ENCODE measurements around a stretch of chr17.

DNA sequence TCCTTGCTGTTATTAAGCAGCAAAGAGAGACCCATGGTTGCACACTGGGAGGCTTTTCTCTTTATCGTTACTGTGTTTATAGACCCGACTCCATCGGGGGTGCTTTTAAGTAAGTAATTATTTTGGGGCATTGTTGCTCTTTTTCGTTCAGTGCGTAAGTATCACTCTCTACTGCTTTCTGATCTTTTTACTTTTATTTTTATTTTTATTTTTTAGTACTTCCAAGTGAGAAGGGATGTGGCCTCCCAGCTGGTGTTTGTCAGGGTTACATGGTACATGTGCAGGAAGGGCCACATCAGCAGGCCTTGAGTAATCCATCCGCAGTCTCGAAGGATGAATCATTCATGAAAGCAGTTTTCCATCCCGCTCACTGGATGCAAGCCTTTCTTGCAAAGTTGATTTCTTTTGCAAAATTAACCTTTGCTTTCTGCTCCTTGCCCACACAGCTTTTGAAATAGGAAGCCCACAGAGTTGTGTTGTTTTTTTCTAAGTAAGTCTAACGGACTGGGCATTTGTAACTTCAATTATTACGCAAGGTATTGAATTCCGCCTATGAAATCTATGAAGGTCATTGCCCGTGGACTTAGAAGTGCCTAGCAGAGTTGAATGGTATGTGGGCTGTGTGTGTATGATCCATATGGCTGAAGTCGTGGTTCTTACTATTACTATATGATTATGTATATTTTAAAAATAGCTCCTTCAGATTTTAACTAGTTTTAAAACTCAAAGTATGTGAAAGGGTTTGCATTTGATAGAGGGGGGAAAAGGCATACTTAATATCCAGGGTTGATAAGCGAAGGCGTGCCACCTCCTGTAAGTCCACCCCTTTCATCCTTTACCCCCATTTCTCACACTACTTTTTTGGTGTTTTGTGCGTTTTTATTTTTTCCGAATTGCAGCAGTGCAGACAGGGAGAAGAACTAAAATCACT lies 157.5 kb downstream of the PRKCA start:
- RRBS, 2 experiments, result no CpG with 5 or more reads among the region's 17 CpGs
CAGE:
- cytosol, long polyA minus RNA, result no peak
- cytosol, long polyA plus RNA, result no peak
- long polyA plus RNA, result no peak
- nucleus, long polyA minus RNA, result no peak
- nucleus, long polyA plus RNA, result no peak

- RRBS, 2 experiments, result no CpG with 5 or more reads among the region's 3 CpGs
CAGE:
- cytosol, long polyA minus RNA, result no peak
- cytosol, long polyA plus RNA, result no peak
- long polyA plus RNA, result no peak
- nucleus, long polyA minus RNA, result no peak
- nucleus, long polyA plus RNA, result no peak
Observed at GRCh38 chr17:66493918-66494379, 191.5 kb downstream of the PRKCA start.

DNA sequence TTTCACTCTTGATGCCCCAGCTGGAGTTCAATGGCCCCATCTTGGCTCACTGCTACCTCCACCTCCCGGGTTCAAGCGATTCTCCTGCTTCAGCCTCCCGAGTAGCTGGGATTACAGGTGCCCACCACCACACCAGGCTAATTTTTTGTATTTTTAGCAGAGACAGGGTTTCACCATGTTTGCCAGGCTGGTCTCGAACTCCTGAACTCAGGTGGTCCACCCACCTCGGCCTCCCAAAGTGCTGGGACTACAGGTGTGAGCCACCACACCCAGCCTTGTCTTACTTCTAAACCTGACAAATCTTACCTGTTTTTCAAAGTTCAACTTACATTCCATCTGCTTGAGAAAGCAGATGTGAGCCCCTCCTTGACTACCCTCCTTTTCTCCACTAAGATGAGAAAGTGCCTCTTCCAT lies 73.1 kb downstream of the HELZ start:
- RRBS, 2 experiments, result no CpG with 5 or more reads among the region's 5 CpGs
CAGE:
- cytosol, long polyA minus RNA, result no peak
- cytosol, long polyA plus RNA, result no peak
- long polyA plus RNA, result no peak
- nucleus, long polyA minus RNA, result no peak
- nucleus, long polyA plus RNA, result no peak

- RRBS, 2 experiments, result no CpG with 5 or more reads among the region's 13 CpGs
CAGE:
- cytosol, long polyA minus RNA, result no peak
- cytosol, long polyA plus RNA, result no peak
- long polyA plus RNA, result no peak
- nucleus, long polyA minus RNA, result no peak
- nucleus, long polyA plus RNA, result no peak
Observed at GRCh38 chr17:67312032-67312650, 54.2 kb downstream of the PSMD12 start.

- RRBS, 2 experiments, result no CpG with 5 or more reads among the region's 6 CpGs
CAGE:
- cytosol, long polyA minus RNA, result no peak
- cytosol, long polyA plus RNA, result no peak
- long polyA plus RNA, result no peak
- nucleus, long polyA minus RNA, result no peak
- nucleus, long polyA plus RNA, result no peak
Observed at GRCh38 chr17:67357073-67357740, 9.2 kb downstream of the PSMD12 start.

GRCh38 chr17:67423695-67424292 lies 46.7 kb downstream of the PITPNC1 start:
- RRBS, 2 experiments, result no CpG with 5 or more reads among the region's 3 CpGs
CAGE:
- cytosol, long polyA minus RNA, result no peak
- cytosol, long polyA plus RNA, result no peak
- long polyA plus RNA, result no peak
- nucleus, long polyA minus RNA, result no peak
- nucleus, long polyA plus RNA, result no peak

- RRBS, 2 experiments, result 46 to 55% methylated on average over 2 of the region's 9 CpGs
CAGE:
- cytosol, long polyA minus RNA, result no peak
- cytosol, long polyA plus RNA, result no peak
- long polyA plus RNA, result no peak
- nucleus, long polyA minus RNA, result no peak
- nucleus, long polyA plus RNA, result no peak
Observed at GRCh38 chr17:67434007-67434548, 57.0 kb downstream of the PITPNC1 start.

GRCh38 chr17:67546237-67547058 lies 169.4 kb downstream of the PITPNC1 start:
- RRBS, 2 experiments, result no CpG with 5 or more reads among the region's 7 CpGs
CAGE:
- cytosol, long polyA minus RNA, result no peak
- cytosol, long polyA plus RNA, result no peak
- long polyA plus RNA, result no peak
- nucleus, long polyA minus RNA, result no peak
- nucleus, long polyA plus RNA, result no peak

- RRBS, 2 experiments, result no CpG with 5 or more reads among the region's 7 CpGs
CAGE:
- cytosol, long polyA minus RNA, result no peak
- cytosol, long polyA plus RNA, result no peak
- long polyA plus RNA, result no peak
- nucleus, long polyA minus RNA, result no peak
- nucleus, long polyA plus RNA, result no peak
Observed at GRCh38 chr17:67606869-67607246, 110.9 kb upstream of the NOL11 start.

GRCh38 chr17:67633571-67634027 lies 84.1 kb upstream of the NOL11 start:
- RRBS, 2 experiments, result no CpG with 5 or more reads among the region's 12 CpGs
CAGE:
- cytosol, long polyA minus RNA, result no peak
- cytosol, long polyA plus RNA, result no peak
- long polyA plus RNA, result no peak
- nucleus, long polyA minus RNA, result no peak
- nucleus, long polyA plus RNA, result no peak

- RRBS, 2 experiments, result no CpG with 5 or more reads among the region's 3 CpGs
CAGE:
- cytosol, long polyA minus RNA, result no peak
- cytosol, long polyA plus RNA, result no peak
- long polyA plus RNA, result no peak
- nucleus, long polyA minus RNA, result no peak
- nucleus, long polyA plus RNA, result no peak
Observed at GRCh38 chr17:67657396-67657622, 60.4 kb upstream of the NOL11 start.

GRCh38 chr17:67824487-67825068 lies 725 bp upstream of the BPTF start:
- RRBS, 2 experiments, result 0% methylated on average over 4 of the region's 25 CpGs; no CpG with 5 or more reads in 1 of the 2 experiments
CAGE:
- cytosol, long polyA minus RNA, result no peak
- cytosol, long polyA plus RNA, result no peak
- long polyA plus RNA, result no peak
- nucleus, long polyA minus RNA, result no peak
- nucleus, long polyA plus RNA, result no peak

DNA sequence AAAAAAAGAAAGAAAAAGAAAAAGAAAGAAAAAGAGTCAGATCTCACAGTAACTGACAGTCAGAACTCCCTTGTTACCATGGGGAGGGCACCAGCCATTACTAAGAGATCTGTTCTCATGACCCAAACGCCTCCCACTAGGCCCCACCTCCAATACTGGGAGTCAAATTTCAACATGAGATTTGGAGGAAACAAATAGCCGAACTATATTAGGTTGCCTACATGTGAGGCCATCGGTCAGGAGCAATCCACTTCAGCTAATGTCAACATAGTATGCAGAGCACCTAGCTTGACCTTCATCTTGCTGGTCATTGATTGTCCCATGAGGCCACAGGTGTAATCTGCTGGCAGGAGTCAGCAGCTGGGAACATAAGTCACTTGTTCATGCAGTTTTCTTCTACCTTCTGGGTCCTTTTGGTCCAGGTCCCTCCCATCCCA lies 6.1 kb upstream of the KPNA2 start:
- RRBS, 2 experiments, result no CpG with 5 or more reads among the region's 3 CpGs
CAGE:
- cytosol, long polyA minus RNA, result no peak
- cytosol, long polyA plus RNA, result no peak
- long polyA plus RNA, result no peak
- nucleus, long polyA minus RNA, result no peak
- nucleus, long polyA plus RNA, result no peak

DNA sequence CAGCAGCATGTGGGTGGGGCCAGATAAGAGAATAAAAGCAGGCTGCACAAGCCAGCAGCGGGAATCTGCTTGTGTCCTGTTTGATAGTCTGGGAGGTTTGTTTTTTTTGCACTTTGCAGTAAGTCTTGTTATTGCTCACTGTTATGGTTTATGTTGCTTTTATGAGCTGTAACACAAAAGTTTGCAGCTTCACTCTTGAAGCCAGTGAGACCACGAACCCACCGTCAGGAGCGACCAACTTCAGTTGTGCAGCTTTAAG lies 46.1 kb downstream of the KPNA2 start:
- RRBS, 2 experiments, result no CpG with 5 or more reads among the region's 4 CpGs
CAGE:
- cytosol, long polyA minus RNA, result no peak
- cytosol, long polyA plus RNA, result no peak
- long polyA plus RNA, result no peak
- nucleus, long polyA minus RNA, result no peak
- nucleus, long polyA plus RNA, result no peak

DNA sequence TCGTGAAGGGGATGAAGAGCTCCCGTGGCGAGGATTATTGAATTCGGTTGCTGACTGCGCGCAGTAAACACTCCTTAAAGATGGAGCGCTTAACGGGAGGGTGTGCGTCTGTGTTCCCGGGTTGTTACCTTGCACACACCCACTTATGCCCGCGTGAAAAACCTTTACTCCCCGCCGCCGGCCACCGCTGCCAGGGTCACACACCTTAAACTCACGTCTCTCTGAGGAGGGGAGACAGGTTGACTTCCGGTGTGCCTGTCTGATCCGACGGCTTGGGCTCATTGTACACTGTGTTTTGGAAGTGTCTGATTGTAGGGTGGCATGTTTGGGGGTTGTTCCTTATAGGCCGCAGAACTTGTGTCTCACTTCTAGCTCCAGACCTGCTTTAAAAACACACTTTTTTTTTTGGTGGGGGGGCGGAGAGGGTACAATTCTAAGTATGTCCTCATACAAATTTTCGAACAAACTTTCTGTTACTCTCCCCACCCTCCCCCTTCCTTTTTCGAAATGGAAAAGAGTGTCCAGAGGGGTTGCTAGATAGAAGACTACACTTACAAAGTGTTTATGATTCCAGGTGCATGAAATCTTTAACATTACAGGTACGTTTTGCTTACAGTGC lies 66.9 kb downstream of the KPNA2 start:
- RRBS, 2 experiments, result 2% methylated on average over 4 of the region's 25 CpGs
CAGE:
- cytosol, long polyA minus RNA, result no peak
- cytosol, long polyA plus RNA, result no peak
- long polyA plus RNA, result no peak
- nucleus, long polyA minus RNA, result no peak
- nucleus, long polyA plus RNA, result no peak

GRCh38 chr17:68182653-68183652 lies 64.9 kb upstream of the AMZ2 start:
- RRBS, 2 experiments, result no CpG with 5 or more reads among the region's 17 CpGs
CAGE:
- cytosol, long polyA minus RNA, result no peak
- cytosol, long polyA plus RNA, result no peak
- long polyA plus RNA, result no peak
- nucleus, long polyA minus RNA, result no peak
- nucleus, long polyA plus RNA, result no peak

DNA sequence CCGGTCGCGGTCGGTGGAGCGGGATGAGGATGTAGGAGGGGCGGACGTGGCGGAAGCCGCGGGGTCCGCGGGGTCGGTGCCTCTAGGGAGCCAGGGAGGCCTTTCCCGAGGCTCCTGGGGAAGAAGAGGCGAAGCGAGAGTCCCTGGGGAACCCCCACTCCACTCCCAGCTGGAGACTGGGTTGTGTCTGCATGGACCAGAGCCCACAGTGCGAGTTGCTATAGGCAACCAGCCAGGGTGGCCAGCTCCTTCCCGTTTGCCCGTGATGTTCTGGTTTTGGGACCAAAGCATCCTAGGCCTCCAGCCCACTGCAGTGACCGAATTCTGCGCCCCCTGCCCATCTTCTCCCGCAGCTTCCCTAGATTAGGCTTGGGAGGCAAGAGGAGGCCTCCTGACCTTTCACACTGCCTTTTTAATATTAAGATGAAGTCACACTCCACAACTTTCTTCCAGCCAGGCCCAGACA lies 377 bp downstream of the AMZ2 start:
- RRBS, 2 experiments, result no CpG with 5 or more reads among the region's 22 CpGs
CAGE:
- cytosol, long polyA minus RNA, result no peak
- cytosol, long polyA plus RNA, result no peak
- long polyA plus RNA, result no peak
- nucleus, long polyA minus RNA, result no peak
- nucleus, long polyA plus RNA, result no peak

GRCh38 chr17:68399008-68399428 lies 58.3 kb downstream of the WIPI1 start:
- RRBS, 2 experiments, result no CpG with 5 or more reads among the region's 9 CpGs
CAGE:
- cytosol, long polyA minus RNA, result no peak
- cytosol, long polyA plus RNA, result no peak
- long polyA plus RNA, result no peak
- nucleus, long polyA minus RNA, result no peak
- nucleus, long polyA plus RNA, result no peak

GRCh38 chr17:68399731-68400297 lies 57.5 kb downstream of the WIPI1 start:
- RRBS, 2 experiments, result no CpG with 5 or more reads among the region's 14 CpGs
CAGE:
- cytosol, long polyA minus RNA, result no peak
- cytosol, long polyA plus RNA, result no peak
- long polyA plus RNA, result no peak
- nucleus, long polyA minus RNA, result no peak
- nucleus, long polyA plus RNA, result no peak

DNA sequence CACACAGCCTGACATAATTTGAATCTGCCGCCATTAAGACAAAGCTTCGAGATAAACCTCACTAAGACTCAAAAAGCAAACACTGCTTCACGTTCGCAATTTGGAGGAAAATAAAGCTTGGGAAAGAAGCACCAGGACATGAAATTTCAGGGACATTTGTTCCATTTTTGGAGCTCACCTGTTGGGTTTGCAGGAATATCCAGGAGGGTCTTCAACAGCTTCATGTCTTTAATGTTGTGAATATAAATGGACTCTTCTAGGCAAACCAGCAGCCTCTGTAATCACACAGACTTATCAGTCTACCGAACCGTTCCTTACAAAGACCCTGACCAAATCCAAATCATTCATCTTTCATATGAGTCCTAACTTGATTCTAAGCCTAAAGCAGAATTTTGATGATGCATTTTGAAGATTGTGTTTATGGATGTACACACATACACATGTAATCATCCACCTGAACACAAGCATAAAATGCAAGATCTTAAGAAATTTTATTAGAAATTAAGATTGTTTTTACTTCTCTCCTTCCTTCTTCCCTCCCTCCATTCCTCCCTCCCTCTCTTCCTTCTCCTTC lies 12.9 kb downstream of the WIPI1 start:
- RRBS, 2 experiments, result no CpG with 5 or more reads among the region's 6 CpGs
CAGE:
- cytosol, long polyA minus RNA, result no peak
- cytosol, long polyA plus RNA, result no peak
- long polyA plus RNA, result no peak
- nucleus, long polyA minus RNA, result no peak
- nucleus, long polyA plus RNA, result no peak